Measurements from ENCODE around the genes TUBB8 and WDR37.

DNA sequence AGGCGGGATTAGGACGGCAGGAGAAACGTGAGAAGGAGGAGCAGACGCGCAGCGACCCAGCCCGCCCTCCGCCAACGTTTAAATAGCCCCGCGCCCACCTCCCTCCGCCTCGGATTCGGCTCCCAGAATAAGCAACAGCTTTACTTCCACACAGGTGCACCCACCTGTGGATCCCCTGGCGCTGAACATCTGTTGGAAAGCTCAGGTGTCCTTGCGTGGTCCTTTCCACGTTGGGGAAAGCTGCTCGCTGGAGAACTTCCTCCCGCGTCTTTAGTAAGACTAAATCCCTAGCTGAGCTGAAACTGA, at the start of gene TUBB8:
Gene TUBB8 (minus strand): TSS at position 53 of the 306 bp plus-strand sequence.
- PRO-cap = no peak

DNA sequence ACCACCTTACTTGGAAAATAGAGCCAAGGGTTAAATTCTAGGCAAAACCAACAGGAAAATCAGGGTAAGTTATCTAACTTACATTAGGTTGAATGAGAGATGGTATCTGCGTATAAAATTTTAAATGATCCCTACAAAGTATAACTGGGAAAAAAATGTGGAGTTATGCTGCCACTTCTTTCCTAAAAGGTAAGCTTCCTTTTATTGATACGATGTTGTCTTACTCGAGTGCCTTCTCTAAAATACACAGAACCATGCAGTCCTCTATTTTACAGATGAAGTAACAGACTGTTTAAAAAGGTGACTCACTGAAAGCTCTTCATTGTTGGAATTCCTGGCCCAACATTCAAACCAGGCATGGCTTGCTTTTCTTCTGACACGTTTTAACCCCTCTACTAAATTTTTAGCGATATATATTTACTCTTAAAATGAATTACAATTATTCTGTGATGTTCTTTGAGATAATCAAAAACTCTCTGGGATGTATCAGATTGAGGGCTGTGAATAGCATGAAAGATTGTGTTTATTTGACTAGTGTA, 1.8 kb upstream of the ZMYND11 start:
- PRO-cap = no peak

DNA sequence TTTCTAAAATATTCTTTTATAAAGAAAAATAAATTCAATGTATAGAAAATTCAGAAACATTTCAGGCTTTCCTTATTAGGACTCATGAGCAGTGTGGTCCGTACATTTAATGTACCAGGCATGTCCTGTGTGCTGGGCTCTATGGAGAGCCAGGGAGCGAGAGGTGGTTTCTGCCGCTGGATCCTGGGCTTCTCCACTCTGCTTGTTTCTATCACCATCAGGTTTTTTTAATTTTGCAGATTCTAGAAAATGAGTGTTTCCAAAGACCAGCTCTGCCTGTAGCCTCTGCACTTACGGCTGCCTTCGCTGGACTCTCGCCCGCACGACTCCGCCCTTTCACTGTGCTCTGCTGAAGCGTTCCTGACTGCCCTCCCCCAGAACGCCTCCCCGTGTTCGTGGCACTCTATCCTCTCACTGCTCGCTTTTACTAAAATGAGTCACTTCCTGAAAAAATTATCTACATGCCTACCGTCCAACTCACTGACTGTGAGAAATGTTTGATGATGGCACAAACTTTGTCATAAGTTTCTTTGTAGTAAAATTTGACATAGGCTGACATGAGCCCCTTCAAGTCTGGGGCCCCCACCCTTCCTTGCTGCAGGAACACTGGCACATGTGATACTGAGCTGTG, 188.6 kb downstream of the ZMYND11 start:
- PRO-cap = no peak

GRCh38 chr10:369762-370178, 234.5 kb downstream of the ZMYND11 start:
- PRO-cap = no peak

DNA sequence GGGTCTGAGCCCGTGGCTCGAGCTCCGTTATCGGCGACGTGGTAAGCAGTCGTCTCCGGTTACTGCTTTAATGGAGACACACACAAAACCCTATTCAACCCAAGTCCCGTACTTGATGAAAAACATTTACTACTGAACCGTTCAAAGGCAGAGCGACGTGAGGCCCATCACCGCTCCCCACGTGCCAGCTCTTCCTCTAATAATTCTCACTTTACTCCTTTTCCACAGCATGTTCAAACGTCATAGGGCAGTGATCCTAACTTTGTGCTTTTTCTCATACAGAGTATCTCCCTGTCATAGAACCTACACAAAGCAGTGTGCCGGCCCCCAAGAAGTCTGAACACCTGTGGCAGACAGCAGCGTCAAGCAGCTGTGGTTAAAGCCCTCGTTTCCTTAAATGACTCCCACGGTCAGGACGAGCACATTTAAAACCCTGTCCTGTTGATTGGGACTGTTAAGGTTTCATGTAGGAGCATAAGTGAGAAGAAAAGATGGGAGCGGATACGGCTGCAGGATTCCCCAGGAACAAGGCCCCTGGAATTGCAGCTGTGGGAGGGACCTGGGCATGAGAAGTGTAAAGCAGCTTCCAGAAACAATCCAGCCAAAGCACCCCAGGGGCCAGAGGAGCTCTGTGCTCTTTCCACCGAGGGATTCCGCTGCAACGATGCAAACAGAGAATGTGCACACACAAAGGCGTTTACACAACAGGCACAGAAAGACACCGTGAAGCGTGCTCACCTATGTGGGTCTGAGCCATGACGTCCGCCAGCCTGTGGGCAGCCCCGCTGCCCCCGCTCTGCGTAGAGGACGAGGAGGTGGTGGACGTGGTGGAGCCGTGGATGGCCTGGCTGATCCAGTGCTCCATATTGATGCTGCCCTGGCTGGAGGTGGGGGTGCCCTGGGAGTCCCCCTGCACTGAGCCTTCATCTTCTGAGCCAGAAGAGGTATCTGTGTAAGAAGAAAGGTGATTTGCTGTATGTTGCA, 267.1 kb downstream of the DIP2C start:
- PRO-cap = no peak

DNA sequence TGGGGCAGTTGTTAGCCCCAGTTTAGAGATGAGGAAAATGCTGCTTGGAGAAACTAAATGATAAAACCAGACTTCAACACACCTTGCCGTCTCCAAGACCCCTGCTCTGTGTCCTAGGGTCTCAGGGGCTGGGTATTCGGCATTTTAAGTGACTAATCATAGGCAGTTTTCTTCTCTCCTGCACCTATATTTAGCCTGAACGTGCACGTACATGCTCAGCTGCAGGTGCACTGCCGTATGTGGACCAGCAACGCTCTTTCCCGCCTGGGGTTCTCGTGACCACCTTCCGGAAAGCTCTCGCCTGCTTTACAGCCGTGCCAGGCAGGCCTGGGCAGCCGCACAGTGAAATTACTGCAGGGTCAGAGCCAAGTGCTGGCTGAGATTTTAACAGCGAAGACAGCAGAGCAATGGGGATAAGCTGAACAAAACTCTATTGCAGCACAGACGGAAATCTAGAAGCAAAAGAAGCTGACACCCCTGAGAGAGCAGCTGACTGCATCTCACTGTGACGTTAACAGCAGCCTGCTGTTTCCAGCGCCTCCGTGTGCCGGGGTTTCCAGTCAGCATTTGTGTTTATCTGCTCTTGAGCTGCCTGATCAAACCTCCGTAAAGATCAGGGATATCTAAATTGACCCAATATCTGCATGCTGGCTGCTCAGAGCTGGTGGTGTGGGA, 179.1 kb downstream of the DIP2C start:
- PRO-cap = no peak

DNA sequence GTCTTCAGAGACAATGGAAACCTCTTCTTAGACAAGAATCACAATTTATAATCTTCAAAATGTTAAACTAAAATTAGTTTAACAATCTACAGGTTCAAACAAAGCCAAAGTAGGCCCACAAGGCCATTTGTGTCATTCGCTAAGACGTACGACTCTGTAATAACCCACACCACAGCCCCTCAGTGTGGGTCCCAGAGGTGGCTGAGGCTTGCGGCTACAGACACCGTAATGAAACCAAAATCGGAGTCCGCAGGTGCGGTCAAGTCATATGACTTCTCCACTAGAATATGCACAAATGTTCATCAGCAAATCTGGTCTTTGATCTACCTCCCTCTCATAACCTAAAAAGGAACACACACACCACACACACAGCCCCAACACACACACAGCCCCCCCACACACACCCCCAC, 81.7 kb downstream of the DIP2C start:
- PRO-cap = no peak

DNA sequence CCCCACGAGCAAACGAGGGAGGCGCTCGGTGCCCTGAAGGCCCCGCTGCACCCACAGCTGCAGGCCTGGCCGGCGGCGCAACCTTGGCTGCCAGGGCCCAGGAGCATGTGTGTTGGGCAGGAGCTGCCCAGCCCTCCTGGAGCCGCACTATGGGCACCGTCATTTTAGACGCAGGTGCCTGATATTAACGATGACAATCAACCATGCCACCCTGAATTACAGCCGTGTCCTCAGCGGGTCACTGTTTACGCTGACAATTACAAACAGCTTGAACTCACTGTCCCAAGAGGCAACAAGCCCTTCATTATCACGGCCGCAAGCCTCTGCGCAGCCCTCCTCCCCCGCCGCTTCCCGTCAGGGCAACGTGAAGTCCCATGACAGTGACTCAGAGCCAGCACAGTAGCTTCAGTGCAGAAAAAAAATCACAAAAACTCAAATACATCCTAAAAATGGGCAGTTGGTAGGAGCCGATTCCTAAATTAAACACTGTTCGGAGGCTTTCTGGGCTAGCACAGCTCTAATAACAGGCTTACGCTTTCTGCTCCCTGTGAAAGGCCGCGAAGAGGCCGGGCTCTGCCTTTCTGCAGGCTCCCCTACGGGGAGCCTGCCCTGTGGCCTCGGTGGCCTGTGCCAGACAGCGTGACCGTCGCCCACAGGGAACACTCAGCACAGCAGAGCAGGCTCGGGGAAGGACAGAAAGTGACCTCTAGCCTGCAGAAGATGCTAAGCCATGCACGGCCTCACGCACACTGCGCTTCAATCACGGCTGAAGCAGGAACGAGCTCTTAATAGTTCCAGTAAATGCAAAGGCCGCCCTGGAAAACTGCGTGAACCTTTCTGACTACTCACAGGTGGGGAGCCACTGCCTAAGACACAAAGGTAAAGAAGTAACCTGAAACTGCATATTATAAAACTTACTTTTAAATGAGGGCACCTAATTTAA, 64.3 kb downstream of the DIP2C start:
- PRO-cap = no peak

- PRO-cap = no peak
Observed at GRCh38 chr10:634170-634682, 55.2 kb downstream of the DIP2C start.

DNA sequence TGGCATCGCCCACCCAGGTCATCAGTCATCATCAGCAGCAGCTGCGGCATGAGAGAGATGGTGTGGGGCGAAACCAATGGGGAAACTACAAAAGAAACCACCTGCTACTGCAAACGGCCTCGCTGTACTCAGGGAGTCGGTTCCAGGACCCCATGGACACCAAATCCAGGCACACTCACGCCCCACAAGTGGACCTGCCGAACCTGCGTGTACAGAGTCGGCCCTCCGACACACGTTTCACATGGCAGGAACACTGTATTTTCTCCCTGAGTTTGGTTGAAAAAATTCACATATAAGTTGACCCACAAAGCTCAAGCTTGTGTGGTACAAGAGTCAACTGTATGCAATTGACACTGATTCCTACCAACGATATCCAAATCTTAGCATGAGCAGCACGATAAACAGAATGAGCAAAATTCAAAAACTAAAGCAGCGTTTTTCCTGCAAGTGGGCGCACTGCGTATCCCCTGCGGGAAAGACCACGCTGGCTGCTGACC, 37.7 kb downstream of the DIP2C start:
- PRO-cap = no peak

DNA sequence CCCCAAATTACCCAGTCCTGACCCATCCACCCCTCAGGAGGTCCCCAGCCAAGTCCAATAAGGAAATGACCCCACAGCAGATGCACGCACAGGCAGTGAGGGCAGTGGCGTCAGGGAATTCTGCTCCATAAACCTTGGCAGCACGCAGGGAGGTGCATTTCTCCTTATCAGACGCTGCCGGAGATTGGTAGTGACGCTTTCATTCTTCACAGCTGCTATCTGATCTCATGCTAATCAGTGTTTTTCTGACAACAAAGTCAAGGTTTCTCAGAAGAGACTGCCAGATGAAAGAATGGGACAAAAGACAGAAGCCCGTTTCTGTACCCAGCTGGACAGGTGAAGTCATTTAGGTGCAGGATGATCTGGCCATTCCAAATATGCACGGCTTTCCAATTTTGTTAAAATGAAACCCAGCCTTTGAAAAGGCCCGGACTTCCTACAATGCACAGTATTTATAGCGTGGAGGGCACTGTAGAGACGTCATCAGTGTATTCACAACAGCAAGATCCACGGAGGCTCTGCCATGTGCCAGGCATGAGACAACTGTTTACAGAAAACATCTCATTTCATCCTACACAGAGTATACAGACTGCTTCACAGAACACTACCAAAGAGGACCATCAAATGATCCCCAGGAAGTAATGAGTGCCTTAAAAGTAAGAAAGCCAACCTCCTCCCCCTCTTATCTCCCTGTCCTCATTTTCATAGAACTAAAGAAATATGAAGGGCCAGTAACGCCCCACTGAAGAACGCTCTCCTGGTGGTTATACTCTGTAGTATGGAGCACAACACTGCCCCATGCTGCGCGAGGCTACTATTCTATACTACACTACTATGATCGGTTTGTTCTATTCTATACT, 35.2 kb downstream of the DIP2C start:
- PRO-cap = no peak

DNA sequence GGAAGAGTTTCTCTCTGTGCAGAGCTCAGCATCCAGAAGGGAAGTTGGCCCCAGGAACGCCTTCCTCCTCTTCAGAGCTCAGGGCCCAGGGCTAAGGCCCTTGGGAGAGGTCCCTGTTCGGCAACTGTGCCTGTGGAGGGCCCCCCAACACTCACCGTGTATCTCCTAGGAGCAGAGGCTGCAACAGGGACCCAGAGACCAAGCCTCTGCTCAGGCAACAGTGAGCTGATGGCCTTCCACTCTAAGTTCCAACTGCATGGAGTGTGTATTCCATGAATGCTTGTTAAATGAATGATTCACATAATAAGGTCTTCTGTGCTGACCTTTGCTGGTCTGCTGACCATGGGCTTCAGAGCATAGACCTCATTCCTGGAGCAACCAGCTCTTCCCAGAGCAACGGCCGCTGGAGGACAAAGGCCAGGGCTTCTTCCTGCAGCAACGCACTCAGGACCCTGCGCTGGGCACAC, 7.7 kb downstream of the DIP2C start:
- PRO-cap = no peak

DNA sequence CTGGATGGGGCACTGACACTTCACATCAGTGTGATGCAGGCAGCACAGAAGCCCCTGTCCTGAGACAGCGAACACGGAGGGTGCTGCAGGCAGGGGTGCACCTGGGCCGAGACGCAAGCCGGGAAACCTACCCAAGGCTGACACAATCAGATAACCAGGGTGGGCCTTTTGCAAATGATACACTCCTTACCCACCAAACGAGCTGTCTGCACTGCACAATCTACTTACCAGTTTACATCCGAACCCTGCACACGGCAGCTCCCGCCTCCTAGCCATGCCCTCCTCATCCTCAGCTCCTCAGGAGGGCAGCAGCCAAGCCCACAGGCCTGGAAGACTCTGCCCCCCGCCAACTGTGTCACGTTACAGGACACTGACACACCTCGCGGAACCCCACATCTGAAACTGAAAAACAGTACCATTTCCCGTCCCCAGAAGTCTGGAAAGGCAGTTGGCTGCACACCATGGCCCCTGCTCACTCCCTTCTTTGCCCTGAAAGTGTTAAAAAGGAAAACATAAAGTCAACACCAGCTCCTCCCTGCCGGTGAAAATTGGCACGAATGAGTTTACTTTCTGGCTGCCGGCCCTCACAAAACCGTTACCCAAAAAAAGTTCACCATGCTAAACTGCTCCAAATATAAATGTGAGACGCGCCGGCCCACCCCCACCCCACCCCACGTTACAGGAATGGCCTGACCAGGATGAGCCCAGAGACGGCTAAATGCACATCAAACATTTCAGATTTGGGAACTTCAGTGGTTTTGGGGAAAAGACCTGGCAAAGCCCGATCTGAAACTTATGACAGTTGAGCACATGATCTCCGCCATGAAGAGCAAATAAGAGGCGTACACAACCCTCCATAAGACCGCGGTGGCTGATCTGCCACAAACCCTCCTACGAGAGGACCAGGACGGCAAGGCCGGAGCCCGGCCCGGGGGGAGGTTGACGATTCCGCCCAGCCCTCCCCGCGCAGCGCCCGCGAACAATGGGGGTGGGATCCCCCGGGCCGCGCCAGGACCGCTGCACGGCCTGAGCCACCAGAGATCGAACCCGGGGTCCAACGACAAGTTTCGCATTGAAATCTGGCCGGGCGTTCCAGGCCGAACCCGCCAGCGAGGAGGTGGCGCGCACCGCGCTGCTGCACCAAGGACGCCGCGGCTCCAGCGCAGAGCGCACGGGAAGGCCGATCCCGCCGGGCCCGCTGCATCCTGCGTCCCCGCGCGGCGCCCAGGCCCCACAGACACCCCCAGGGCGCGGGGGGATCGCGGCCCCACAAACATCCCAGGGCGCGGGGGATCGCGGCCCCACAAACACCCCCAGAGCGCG, 1.1 kb downstream of the DIP2C start:
- PRO-cap = unidirectional peak, plus-strand start at position 857 of the sequence; unidirectional peak, plus-strand start at position 982 of the sequence; unidirectional peak, plus-strand start at position 1,143 of the sequence; unidirectional peak, plus-strand start at position 1,165 of the sequence

DNA sequence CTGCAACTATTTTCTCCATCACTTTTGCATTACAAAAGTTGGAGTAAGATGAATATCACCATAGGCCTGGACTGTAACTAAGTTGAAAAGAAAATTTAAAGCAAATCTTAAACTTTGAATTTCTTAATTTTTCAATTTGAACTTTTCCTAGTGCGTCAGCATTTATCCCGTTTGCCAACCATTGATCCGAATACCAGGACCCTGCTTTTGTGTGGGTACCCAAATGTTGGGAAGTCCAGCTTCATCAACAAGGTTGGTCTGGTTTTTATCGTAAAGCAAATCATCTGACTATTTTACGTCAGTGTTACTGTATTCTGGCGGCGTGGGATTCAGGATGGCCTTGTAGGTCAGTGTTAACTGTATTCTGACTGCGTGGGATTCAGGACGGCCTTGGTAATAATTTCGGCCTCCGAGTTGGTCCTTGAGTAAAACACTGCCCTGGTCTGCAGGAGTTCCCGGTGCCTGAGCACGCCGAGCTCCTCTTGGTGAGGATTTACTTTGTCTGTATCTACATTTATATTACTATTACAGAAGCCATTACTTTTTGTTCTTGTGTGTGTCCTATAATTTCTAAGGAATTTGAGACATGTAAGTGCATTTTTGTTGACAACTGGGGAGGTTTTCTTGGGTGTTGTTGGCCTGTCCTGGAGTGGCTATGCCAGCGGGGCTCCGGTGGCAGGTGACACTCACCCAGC, 9.0 kb downstream of the GTPBP4 start:
- PRO-cap = no peak

GRCh38 chr10:1044943-1045681, 3.8 kb downstream of the IDI1 start:
- PRO-cap = no peak

DNA sequence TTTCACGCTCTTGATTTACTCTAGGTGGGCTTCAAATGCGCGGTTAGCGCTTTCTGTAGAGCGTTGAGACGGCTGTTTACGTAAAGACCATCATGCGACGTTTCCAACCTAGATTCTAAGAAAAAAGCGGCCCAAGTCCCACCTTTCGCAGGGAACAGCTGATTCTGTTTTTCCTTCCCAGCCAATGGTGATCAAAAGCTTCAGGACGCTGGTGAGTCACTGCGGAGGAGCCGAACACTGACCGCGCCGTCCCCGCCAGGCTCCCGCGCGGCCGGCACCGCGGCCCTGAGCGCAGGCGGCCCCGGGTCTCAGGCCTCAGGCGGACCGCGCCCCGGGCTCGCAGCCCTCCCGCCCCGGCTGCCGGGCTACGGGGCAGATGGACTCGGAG, at the start of gene WDR37:
Gene WDR37 (plus strand): TSS at position 219 of the 388 bp plus-strand sequence.
- PRO-cap = bidirectional peak, plus-strand start at position 237 of the sequence, minus-strand start at position 287 of the sequence

- PRO-cap = no peak
Observed at GRCh38 chr10:1096263-1097097, 40.3 kb downstream of the WDR37 start.

GRCh38 chr10:1103248-1104064, 47.3 kb downstream of the WDR37 start:
- PRO-cap = no peak

- PRO-cap = no peak
Observed at GRCh38 chr10:1488857-1489655, 248.3 kb downstream of the ADARB2 start.

GRCh38 chr10:1658324-1658676, 79.0 kb downstream of the ADARB2 start:
- PRO-cap = no peak